Neutrophil (primary cell): Measurements from ENCODE around the gene DMGDH.

DNA sequence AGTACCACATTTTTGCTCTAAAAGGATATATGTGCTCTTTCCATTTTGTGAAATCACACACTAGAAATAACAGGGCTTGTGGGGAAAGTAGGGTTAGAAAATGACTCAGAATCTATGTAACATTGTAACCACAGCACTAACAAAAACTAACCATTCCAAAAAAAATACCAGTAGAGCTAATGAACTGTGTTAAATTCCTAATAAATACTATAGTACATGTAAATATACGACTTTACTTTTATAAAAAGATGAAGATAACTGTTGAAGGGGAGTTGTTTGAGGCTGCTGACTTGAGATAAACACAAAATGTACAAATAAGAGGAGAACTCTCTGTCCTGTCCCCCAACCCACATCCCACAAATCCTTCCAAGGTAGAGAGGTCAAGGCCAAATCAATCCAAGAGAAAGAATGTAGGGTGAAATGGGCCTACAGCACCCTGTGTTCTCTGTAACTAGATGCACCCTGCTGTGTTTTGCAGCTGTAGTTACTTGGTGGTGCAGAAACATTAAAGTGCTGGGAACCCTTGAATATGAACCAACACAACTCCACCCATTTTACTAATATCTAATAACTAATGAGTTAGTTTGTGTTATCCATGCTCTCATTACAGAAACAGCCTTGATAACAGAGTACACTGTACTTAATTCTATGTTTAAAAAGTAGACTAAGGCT lies 1.9 kb upstream of the LHFPL2 start:
- PRO-cap, result no peak

GRCh38 chr5:78677732-78678205 lies 29.2 kb upstream of the LHFPL2 start:
- PRO-cap, result no peak

DNA sequence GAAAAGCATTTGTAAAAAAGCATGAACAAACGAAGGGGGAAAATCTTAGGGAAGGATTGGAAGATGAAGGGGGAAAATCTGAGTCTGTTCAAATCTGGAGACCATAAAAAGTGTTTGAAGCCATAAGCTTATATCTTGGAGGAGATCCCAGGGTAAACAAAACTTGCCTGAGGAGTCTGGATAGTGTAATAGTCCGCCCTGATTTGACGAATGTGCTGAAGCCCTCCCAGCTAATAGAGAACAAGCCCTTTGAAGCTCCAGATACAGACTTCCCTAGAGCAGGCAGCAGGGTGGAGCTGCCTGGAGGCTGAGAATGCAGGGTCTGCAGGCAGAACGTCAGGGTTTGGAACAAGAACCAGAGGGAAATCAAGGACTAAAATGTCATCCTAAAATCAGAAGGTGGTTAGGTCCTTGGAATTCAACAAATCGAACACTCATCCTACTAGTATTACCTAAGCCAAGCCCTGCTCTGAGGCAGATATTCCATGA lies 117.5 kb upstream of the LHFPL2 start:
- PRO-cap, result no peak

- PRO-cap, result no peak
Observed at GRCh38 chr5:78771634-78772323, 123.2 kb upstream of the LHFPL2 start.

DNA sequence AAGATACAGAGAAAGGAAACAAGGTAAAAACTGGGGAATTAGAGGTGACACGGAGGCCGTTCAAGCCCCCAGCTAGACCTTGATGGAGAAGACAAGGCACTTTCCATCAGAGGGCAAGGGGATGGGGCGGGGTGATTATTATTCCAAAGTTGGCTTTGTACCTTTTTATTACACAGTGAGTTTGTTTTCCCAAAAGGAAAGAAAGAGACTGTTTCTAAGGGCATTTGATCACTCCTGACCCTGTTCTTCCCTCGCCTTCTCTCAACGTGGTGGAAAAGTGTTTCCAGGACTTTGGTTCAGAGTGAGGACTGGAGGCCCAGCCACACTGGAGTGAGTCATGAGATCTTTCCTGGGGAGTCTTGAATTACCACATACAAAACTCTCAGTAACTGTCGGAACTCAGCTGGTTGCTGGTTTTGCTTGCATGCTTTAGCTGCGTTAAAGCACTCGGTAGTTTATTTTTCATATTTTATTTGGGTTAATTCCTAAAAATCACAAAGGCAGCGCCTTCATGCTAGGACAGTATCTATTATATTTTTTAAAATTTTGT lies 77.9 kb downstream of the ARSB start:
- PRO-cap, result no peak

- PRO-cap, result no peak
Observed at GRCh38 chr5:78907932-78908804, 76.9 kb downstream of the ARSB start.

DNA sequence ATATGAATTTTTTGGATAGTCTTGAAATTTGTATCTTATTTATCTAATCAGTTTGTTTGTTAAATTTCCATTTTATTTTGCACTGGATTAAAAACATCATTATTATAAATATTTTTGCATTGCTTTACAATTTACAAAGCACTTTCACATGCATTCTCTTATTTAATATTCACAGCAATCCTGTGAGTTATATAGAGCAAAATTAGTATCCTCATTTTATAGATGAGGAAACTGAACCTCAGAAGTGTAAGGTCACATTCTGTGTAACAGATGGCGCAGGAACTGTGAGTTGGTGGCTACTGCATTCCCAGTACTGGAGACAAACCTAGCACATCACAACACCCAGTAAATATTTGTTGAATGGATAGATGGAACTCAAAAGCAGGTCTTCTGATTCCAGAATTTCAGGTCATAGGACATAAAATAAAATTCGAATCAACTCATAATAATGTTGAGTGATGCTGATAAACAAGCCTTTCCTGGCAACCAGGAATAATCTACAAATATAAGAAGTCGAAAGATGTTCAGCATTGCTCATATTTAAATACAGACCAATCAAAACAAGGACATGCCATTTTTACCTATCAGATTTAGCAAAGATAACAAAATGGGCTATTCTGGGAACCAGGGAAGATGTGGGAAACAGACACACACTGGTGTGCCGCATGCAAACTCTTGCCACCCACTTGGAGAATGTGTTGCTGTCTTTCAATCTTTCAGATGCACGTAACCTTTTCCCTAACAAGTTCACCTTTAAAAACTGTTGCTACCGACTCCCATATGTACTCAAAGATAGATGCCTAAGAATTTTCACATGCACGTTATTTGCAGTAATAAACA lies 1.0 kb downstream of the DMGDH start:
- PRO-cap, result no peak

DNA sequence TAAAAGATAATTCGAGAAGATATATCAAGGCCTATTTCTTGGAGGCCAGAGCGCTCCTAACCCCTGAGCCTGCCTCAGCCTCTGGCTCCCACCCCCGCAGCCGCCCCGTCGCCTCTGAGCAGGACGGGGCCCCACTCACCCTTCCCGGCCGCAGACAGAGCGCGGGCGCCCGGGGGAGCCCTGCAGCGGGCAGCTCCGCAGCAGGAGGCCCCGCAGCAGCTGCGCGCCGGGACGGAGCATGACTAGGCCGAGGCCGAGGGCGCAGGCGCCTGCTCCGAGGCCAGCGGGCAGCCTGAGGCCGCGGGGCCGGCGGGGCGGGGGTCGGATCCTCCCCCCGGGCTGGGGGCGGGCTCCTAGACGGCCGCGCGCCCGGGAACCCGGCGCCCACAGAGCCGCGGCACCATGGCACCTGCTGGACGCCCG lies at the start of gene DMGDH:
Gene DMGDH, minus strand, starts transcription at position 294 of the 423 bp plus-strand sequence.
- PRO-cap, result no peak

DNA sequence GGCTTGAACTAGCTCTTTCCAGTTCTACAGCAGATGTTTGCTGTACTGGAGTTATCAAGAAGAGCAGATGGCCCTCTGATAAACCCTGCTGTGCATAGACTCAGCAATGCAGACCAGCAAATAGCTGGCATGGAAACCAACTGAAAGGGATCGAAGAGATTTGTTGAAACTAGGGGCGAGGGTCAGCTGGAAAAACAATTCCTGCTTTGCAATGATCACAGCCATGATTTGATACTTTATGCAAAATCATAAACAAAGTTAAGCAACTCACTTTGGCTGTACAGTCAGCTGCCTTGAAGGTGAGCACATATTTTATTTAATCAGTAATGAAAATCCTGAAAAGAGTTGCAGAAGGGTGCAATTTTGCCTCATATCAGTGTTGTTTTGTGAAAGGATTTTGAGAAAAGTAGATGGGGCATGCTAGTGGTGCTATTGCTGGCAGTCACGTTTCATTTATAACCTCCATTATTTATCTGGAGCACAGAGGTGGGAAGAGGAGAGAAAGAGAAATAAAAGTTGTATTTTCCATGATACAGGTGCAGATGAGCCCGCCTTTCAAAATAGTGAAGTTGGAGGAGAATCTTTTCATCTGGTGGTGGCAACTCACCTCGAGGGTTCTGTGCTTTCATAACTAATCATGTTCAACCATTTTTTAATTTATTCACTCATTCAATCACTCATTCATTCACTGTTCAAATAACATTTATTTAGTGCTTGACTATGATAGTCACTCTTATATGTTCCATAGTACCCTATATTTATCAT lies 17.6 kb upstream of the BHMT start:
- PRO-cap, result no peak

DNA sequence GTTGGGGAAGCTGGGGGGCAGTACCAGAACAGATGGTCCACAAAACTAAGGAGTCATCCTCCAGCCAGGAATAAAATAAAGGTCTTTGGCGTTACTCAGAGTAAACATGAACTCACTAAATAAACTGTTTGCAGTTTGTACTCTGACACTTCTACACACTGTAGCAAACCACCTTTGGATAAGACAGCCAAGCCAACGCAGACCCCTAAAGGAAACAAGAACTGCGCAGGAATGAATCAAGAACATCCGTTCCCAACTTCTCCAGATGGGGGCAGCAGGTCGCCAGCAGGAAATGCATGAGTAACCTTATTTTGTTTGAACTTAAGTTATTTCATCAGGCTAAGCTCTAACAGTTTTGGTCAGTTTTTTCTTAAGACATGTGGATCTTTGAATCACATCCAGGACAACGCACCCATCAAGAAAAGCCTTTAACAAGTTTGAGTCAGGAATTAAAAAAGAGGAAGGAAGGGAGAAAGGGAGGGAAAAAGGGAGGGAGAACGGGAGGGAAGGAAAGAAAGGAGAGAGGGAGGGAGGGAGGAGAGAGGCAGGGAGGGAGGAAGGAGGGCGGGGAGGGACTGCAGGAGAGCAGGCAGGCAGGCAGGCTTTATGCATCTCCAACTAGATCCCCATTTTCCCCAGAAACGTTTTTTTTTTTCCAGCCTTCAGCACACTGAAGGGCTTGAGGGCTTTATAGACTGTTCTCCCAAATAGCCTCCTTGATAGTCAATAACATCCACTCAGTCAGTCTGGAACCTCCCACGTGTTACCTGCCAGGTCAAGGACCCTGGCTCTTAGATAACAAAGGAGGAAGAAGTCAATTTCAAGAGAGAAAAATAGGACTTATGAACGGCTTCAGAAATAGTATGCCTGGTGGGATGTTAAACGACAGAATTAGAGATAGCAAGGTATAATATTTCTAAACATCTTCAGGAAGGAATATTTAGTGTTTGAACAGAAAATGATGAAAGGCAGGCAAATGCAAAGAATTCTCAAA lies 22.2 kb downstream of the BHMT start:
- PRO-cap, result no peak

- PRO-cap, result no peak
Observed at GRCh38 chr5:79238356-79238686, 2.4 kb downstream of the JMY start.

DNA sequence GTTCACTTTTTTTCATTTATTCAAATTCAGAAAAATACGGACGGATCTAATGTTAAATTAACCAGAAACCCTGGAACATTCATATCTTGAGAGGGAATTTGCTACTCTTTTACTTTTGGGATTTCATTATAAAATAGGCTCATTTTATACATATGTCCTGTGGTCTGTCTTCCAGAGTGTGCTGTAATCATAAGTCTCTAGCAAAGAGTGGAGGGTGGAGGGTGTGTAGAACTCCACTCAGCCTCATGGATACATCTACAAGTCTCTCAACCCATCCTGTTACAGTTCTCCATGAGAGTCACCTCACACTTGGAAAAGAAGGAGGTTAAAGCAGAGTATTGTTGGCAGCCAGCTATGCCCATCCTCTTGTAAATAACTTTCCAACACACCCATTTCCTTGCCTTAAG lies 87.7 kb downstream of the JMY start:
- PRO-cap, result no peak

DNA sequence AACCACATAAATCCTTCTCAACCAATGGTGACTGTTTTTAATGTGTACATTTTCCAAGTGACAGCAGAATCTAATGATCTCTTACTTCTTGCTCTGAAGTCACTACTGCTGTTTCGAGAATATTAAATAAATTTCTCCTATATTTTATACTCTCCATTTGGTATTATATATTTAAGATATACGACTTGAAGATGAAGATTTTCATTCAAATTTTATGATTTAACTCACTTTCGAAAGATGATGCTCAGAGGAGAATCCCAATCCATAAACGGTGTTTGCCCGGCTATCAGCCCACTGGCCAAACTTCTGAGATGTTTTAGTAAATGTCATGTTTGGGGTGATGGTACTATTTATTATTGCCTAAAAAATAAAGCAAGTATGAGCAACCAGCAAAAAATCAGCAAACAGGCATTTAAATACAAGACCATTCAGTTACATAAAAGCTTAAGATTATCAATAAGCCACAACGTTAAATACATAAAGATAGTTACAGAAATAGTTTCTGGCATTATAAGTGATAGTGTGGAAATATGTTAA lies 63.1 kb downstream of the HOMER1 start:
- PRO-cap, result no peak

DNA sequence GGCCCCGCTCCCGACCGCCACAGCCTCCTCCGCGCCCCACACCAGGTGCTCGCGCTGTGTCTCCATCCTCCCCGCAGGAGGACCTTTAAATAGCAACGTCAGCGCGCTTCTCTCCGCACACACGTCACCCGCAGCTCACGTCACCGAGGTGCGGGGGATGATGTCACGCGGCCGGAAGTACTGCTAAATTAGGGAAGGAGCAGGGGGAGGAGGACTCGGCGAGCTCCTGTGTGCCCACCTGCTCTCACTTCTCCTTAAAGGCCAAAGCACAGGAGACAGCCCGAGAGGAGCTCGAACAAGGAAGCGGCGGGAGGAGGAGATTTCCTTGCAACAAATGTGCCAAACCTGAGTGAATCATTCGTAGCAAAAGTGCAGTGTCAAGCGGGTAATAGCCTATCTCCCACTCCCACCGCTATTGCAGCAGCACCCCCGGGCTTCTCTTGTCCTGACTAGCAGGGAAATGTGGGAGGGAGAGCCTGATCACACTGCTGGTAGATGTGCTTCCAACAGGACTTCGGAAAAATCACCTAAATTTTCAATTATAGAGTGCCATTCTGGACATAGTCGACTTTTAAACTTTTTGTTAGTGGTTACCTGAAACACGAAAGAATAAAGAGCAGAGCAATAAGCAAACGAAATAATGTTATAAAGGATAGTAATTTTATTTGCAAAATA lies 675 bp upstream of the HOMER1 start:
- PRO-cap, result bidirectional peak, plus-strand start at position 208 of the sequence, minus-strand start at position 56 of the sequence

GRCh38 chr5:79547449-79547978 lies 33.6 kb upstream of the HOMER1 start:
- PRO-cap, result no peak

DNA sequence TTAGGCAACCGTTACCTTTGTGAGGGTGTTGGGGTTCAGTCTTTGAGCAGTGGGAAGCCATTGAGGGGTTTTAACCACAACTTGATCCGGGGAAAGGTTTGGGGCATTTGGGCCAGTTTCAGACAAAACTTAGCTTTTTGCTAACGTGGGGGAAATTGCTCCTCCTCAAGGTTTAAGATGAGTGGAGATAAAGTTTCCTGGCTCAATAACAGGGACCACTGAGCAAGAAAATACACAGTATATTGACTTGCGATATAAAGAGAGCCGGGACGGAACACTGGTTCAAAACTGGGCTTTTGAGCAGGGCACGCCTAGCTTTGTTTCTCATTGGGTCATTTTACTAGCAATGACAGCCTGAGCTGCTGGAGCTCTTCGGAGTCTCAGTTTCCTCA lies 659 bp upstream of the CMYA5 start:
- PRO-cap, result no peak

- PRO-cap, result no peak
Observed at GRCh38 chr5:79744213-79744762, 54.7 kb downstream of the CMYA5 start.

DNA sequence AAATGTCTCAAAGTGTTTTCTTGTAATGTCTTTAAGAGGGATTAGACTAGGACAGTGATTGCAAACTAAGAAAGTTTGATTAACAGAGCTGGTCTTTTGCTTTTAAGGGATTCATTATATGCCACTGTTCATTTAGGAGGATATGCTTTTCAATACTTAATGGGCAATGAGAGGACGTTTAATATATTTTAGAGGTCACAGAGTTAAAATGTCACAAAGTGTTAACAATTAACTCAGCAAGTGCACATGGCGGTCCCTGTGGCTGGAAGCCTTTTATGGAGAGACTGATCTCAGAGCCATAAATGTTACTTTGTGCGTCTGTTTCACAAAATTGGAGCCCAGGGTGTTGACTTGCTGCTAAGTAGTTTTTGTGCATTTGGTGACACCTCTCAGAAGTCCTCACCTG lies 64.2 kb downstream of the CMYA5 start:
- PRO-cap, result no peak

- PRO-cap, result no peak
Observed at GRCh38 chr5:80070844-80071305, 35.7 kb downstream of the THBS4 start.

- PRO-cap, result no peak
Observed at GRCh38 chr5:80185746-80186139, 70.1 kb downstream of the SERINC5 start.